Skin of body (tissue), 2 donors: ENCODE measurements around the genes USP11, PRICKLE3, SYP, GAGE13, CLCN5 and MAGED1.

DNA sequence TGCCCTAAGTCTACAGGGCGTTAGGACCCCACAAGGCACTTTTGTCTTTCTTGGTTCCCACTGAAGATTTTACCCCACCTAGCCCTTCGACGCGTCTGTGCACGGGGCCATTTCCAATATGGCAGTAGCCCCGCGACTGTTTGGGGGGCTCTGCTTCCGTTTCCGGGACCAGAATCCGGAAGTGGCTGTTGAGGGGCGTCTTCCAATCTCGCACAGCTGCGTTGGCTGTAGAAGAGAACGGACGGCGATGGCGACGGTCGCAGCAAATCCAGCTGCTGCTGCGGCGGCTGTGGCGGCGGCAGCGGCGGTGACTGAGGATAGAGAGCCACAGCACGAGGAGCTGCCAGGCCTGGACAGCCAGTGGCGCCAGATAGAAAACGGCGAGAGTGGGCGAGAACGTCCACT lies at the start of gene USP11:
USP11 (plus strand) TSS at position 213 of the 405 bp plus-strand sequence.
- RAMPAGE, long total RNA = no peak

GRCh38 chrX:47481805-47482376 lies 1.1 kb downstream of the ZNF41 start:
- RAMPAGE, long total RNA = no peak

DNA sequence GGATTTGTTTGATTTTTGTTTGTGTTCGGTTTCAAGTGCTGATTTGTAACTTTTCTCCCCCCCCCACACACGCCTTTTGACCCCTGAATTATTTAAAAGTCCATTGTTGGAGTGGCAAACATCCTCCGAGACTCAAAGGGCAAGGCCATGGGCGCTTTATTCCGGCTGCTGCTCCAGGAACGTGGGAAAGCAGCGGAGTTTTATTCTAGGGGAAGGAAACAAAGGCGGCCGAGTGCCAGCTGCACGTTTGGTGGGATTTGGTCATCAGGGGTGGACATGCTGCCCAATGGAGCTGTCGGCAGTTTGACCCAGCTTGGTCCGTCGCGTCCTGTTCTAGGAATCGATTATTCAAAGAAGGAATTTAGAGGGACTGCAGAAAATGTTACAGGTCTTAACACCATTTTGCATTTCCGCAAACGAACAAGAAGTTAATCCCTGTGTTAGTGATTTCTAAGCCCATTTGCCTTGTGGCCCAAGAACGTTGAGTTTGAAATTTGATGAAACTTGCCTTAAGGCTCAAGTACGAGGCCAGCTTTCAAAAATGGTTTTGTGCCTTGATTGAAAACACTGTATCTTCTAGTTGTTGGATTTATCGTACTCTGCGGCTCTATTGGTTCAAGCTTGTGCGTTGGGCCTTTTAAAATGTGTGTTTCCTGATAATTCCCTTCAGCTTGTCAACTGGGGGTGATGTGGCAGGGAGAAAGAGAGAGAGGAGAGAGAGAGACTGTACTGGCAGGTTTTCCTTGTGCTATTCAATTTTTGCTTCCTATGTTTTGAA lies 625 bp upstream of the ZNF41 start:
- RAMPAGE, long total RNA = no peak

GRCh38 chrX:47805881-47806337 lies 30.8 kb upstream of the ZNF81 start:
- RAMPAGE, long total RNA = no peak

DNA sequence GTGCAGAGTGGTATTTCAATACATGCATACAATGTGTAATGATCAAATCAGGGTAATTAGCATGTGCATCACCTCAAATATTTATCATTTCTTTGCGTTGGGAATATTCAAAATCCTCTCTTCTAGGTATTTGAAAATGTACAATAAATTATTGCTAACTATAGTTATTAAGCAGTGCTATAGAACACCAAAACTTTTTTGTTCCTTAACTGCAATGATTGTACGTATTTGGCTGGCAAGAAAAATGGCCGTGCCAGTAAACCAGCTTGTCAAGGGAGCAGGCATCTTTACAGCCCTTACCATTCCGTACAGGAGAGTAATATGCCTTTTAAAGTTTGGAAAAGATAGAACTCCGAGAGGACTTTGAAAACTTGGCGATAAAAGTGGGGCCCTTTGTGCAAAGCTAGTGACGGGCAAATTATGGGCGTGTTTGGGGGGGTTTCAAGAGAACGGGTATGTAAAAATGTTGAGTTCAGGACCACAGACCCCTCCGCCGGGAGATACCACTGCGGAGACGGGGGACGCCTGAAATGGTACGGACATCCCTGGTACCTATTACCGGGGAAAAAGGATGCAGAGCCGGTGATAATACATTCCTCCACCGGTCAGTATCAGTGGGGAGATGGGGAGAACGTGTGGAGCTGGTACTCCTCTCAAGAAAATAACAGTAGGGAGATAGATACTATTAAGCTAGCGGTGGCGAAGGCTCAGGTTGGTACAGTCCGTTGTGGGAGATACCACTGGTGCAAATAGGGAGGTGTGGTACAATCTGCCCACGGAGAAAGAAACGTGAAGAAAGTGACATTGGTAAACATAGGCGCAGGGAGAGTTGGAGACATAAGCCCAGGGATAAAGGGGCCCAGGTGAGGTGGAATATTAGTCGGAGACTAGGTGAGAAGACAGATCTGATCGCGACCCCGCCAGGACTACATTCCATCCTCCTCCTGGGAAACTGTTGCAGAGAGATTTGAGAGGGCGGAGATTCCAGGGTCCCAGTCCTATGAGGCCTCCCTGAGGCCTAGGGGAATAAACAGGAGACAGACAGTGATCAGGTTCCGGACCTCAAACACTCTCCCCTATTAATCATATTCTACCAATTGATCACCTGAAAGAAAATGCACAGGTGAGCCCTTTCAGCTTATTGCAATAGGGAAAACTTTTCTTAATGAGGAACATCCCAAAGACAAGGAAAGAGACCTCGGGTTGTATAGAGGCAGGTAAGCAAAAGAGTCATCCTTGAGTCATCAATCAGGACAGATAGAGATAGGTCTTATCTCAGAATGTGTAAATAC lies 14.5 kb downstream of the SPACA5 start:
- RAMPAGE, long total RNA = no peak

DNA sequence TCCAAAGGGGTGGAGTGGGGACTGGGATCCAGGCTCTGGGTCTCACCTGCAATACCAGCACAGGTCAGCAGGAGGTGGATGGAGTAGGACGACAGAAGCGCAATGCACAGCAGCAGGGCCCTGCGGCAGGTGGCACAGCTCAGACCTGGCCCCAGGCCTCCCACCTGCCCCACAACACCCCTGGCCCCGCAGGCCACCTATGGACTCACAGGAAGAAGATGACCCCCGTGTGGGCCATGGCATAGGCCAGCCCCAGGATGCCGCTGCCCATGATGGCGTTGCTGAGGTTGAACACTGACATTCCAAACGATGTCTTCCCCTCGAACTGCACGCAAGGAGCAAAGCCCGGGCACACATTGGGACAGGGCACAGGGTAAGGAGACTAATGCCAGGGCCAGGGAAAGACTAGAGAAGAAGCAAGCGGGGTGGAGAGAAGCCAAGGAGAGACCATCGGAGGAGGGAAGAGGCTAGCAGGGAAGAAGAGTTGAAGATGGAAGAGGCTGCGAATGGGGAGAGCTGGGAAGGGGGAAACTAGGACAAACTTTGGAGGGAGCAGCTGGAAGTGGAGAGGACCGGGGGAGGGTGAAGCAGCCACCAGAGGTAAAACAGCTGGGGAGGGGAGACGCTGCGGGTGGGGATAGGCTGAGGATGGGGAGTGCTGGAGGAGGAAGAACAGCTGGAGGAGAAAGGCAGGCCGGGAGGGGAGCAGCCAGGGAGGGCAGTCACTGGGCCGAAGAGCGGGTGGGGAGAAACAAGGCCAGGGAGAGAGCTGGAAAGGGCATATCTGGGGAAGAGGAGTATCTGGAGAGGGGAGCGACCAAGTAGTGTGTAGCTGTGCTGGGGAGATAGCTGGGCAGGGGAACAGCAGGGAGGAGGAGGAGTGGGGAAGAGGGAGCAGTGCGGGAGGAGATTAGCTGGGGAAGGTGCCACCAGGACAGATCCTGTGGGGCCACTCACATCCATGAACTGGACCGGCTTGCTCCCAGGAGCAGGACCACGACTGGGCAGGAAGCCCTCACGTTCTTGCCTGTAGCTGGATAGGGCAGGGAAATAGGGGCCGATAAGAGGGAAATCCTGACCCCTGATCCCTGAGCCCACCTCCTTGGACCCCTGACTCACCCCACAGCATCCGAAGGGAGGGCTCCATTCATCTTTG lies 2.9 kb downstream of the SLC38A5 start:
- RAMPAGE, long total RNA = no peak

DNA sequence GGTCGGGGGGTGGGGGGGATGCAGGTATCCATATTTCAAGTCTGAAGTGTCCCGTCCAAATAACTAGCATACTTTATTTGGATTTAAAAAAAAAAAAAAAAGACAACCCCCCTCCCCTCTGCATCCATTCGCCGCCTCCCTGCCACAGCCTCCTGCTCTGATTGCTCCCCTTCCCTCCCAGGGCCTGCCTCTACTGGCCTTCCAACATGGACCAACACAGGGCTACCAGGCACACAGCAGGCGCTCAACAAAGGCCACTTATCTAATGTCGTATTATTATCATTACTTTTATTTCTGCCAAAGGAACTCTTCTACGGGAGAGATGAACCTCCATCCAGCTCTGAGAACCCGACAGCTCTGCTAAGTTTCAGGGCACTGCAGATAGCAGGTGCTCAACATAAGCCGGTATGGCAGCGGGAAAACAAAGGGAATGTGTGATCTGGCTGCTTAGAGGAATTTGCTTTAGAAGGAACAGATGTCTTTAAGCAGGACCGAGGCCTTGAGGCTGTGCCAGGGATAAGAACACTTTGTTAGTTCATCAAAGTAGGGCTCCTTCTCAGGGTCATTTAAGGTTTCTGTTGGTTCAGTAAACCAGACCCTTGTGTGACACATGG lies 2.6 kb upstream of the SLC38A5 start:
- RAMPAGE, long total RNA = no peak

GRCh38 chrX:48477078-48477497 lies 1.1 kb downstream of the FTSJ1 start:
- RAMPAGE, long total RNA = no peak

DNA sequence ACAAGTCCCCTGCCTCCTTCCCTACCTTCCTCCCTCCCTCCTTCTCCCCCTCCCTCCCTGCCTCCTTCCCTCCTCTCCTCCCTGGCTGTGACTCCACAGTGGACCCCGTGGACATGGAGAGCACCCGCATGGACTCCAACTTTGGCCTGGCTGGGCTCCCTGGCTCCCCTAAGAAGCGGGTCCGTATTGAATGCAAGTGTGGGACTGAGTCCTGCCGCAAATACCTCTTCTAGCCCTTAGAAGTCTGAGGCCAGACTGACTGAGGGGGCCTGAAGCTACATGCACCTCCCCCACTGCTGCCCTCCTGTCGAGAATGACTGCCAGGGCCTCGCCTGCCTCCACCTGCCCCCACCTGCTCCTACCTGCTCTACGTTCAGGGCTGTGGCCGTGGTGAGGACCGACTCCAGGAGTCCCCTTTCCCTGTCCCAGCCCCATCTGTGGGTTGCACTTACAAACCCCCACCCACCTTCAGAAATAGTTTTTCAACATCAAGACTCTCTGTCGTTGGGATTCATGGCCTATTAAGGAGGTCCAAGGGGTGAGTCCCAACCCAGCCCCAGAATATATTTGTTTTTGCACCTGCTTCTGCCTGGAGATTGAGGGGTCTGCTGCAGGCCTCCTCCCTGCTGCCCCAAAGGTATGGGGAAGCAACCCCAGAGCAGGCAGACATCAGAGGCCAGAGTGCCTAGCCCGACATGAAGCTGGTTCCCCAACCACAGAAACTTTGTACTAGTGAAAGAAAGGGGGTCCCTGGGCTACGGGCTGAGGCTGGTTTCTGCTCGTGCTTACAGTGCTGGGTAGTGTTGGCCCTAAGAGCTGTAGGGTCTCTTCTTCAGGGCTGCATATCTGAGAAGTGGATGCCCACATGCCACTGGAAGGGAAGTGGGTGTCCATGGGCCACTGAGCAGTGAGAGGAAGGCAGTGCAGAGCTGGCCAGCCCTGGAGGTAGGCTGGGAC lies 11.1 kb downstream of the SUV39H1 start:
- RAMPAGE, long total RNA = no peak

DNA sequence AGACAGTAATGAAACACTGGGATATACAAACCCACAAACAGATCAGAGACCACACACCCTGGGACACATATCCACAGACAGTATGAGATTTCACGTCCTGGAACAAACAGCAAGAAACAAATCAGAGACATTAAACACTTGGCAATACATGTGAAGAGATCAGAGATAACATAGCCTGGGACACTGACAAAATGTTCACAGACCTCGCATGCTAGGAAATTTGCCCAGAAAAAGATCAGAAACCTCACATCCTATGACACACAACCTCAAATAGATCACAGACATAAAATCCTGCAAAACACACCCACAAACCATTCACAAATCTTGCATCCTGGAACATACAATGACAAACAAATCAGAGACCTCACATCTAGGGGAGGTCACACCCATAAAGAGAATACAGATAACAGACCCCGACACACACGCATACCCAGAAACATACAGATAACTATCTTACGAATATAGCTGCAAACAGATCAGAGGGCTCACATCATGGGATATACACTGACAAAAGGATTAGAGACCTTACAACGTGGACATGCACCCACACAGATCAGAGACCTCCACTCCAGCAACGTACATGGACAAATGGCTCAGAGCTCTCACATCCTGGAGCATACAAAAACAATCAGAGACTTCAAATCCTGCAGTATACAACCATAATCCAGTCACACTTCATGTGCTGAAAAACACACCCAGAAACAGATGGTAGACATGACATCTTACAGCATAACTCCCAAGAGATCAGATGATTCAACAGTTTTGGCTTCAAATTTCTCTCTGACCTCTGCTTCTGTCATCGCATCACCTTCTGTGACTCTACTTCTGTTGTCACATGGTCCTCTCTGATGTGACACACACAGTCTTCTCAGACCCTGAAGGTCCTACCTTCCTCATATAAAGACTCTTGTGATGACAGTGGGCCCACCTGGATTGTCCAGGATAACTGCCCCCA lies 18.3 kb downstream of the SUV39H1 start:
- RAMPAGE, long total RNA = no peak

GRCh38 chrX:48900980-48901513 lies 3.3 kb downstream of the PQBP1 start:
- RAMPAGE, long total RNA = no peak

DNA sequence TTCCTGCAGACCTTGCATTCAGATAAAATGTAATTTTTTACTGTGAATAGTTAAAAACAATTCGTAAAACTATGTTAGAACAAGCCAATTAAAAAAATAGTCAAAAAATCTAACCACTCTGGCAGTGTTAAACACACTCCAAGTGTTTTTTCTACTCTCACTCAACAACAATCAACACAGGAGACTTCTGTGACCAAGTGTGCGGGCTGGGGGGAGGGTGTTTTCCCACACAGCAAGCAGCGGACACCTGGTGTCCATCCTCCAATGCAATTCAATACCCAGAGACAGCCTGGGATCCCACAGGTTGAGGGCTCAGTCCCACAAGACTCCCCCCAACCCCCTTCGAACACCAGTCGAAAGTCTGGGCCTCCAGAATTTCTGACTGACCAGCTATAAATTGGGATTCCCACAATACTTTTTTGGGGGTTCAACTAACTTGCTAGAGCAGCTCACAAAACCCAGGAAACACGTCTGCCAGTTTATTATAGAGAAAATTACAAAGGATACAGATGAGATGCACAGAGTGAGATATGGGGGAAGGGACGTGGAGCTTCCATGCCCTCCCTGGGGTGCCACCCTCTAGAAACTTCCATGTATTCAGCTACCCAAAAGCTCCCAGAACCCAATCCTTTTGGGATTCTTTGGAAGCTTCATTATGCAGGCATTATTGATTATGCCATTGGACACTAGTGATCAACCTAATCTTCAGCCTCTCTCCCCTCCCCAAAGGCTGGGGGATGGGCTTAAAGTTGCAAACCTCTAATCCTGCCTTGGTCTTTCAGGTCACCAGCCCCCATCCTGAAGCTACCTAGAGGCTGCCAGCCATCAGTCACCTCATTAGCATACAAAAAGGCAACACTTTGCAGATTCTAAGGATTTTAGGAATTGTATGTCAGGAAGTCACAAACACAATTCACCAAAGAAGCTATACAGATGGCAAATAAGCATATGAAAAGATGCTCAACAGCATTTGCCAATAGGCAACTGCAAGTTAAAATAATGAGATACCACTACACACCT lies 8.6 kb upstream of the PIM2 start:
- RAMPAGE, long total RNA = no peak

DNA sequence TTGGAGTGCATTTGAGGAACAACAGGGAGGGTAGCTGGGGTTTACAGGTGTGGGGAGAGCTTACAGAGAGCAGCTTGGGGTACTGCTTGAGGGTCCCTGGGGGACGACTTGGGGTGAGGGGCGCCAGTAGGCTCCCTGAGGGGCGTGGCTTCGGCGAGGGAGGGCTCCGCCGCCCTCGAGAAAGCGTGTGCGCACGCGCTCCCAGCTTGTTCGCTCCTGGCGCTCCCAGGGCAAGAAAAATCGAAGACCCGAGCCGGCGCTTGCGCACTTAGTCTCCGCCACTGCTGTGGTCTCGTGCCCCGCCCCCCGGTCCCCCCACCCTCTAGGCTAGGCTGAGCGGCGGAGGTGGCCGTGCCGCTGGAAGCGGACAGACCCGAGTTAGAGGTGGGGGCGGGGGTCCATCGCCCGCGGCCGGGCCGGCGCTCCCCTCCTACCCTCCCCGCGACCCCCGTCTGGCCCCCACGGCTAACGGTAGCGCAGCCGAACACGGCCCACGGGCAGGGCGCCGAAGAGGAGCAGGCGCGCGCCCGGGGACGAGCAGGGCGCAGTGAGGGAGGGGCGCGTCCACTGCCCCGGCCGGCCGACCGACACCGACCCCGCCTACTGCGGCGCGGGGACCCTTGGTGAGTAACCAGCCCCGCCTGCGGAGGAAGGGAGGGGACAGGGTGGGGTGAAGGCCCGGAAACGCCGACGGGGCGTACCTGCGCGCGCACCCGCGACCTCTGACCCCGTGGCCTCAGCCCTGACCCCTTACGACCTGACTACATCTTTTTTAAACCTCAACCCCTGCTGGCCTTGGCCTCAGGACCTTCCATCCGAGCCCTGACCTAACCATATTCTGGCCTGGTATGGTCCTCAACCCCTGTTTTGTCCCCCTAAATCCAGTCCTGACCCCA lies 5.3 kb upstream of the CCDC120 start:
- RAMPAGE, long total RNA = no peak

GRCh38 chrX:49186063-49186951 lies at the start of gene PRICKLE3:
TSS of gene PRICKLE3 (minus strand) at chrX:49186373.
- RAMPAGE, long total RNA = no peak

- RAMPAGE, long total RNA = no peak
These were observed at the start of gene SYP for GRCh38 chrX:49199977-49200576. TSS of gene SYP (minus strand) at chrX:49200193.

- RAMPAGE, long total RNA = no peak
These were observed at the start of gene GAGE13 for GRCh38 chrX:49331344-49331694. TSS of gene GAGE13 (plus strand) at chrX:49331582.

DNA sequence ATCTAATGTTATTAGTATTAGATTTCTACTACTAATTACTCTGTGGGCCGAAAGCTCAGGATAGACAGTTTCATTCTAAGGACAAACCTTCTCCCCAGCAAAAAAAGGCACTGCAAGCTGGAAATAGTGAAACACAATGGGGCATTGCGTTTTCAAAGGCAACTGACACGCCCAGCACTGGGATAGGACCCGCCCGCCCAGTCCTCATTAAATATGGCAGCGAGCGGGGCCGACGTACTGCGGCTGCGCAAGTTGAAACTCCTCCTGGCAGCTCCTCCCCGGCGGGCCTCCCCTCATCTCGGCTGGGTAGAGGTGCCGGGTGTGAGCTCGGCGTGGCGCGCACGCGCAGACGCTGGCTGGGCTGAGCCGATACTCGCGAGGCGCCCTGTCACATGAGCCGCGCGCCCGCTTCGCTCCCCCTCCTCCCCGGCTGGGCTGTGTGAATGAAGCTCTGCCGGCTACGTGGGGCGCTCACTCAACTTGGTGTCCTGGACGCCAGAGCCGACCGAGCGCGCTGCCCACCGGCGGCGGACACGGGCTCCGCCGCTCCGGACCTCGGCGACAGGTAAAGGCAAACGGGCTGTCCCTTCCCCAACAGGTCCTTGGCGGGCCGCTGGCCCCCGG lies at the start of gene CLCN5:
CLCN5 (plus strand) TSS at position 369 of the 624 bp plus-strand sequence.
- RAMPAGE, long total RNA = no peak

DNA sequence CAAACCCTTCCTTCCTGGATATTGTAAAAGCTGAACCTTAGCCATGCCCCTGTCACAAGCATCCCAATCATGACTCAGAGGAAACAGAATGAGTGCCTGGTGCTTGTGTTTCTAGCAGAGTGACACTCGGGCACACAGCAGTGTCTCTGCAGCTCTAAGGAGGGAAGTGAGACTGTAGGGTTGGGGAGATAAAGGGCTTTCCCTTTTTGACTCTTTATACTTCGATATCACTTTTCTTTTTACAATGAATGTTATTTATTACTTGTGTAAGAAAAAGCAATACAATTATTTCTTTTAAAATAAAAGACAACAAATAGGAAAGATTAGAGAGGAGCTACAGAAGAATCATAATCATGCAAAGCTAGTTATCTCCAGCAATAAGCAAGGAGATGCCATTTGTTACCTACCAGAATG lies 83.2 kb downstream of the AKAP4 start:
- RAMPAGE, long total RNA = no peak

DNA sequence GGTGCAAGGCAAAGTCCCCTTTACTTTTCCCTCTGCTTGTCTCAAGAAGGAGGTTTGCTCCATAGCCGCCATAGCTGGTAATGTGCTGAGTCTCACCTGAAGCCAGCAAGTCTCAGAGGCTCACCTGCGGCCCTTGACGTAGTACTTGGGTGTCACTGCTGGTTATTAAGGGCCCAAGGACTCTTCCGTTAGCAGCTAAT lies 142.6 kb downstream of the BMP15 start:
- RAMPAGE, long total RNA = no peak

- RAMPAGE, long total RNA = no peak
These were observed at the start of gene MAGED1 for GRCh38 chrX:51892849-51893818. TSS of gene MAGED1 (plus strand) at chrX:51893623.